Measurements from ENCODE around the genes GTSF1L, JPH2 and GDAP1L1.

DNA sequence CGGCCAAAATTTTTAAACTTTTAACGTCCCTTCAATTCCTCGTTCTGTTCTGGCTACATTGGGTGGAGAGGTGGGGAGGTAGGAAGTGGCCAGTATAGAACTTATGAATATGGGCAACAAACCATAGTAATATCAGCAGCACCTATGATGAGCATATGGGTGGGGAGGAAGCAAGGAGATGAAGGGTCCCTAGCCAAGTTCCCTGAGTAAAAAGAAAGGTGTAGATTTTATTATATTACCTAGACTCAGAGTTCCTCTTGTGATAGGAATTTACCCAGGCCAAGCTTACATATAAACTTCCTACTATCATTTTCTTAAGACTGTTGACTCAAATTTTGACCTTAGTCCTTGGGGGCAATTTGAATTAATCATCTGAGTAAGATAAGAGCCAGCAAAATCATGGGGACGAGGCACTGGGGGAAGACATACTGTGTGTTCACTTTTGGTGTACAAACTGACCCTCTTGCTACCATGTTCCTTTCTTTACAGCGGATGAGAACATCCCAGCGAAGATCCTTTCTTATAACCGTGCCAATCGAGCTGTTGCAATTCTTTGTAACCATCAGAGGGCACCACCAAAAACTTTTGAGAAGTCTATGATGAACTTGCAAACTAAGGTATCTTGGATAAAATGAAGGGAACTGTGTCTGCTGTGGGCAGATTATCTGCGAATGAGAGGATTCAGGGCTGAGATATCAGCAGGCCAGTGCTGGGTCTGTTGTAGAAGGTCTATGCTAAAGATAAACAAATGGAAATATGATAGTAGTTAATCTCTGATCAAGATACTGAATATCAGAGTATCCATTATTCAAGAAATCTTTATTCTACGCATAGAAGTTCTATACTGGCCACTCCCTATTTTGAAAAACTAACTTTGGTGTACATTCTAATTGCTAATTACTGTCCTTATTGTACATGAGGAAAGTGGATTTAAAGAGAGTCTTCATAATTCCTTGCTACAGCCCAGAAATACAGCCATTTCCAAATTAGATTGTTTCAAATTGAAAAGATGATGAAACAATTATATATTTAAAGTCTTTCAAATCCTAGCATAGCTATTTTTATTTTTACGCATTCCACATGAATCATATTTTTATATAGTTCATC lies 19.3 kb upstream of the PLCG1 start:
- PRO-cap, 7 experiments = no peak in any of the 7 experiments
- RAMPAGE, long total RNA, 2 experiments = no peak in any of the 2 experiments

DNA sequence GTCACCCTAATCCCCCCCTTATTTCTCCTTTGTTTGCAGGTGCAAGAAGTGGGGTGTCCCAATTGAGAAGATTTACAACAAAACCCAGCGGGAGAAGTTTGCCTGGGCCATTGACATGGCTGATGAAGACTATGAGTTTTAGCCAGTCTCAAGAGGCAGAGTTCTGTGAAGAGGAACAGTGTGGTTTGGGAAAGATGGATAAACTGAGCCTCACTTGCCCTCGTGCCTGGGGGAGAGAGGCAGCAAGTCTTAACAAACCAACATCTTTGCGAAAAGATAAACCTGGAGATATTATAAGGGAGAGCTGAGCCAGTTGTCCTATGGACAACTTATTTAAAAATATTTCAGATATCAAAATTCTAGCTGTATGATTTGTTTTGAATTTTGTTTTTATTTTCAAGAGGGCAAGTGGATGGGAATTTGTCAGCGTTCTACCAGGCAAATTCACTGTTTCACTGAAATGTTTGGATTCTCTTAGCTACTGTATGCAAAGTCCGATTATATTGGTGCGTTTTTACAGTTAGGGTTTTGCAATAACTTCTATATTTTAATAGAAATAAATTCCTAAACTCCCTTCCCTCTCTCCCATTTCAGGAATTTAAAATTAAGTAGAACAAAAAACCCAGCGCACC lies 14.1 kb upstream of the PLCG1 start:
- PRO-cap, 7 experiments = no peak in any of the 7 experiments
- RAMPAGE, long total RNA, 2 experiments = no peak in any of the 2 experiments

GRCh38 chr20:41136247-41136677 lies 1.1 kb upstream of the PLCG1 start:
- PRO-cap, 7 experiments = no peak in any of the 7 experiments
- RAMPAGE, long total RNA, 2 experiments = no peak in any of the 2 experiments

DNA sequence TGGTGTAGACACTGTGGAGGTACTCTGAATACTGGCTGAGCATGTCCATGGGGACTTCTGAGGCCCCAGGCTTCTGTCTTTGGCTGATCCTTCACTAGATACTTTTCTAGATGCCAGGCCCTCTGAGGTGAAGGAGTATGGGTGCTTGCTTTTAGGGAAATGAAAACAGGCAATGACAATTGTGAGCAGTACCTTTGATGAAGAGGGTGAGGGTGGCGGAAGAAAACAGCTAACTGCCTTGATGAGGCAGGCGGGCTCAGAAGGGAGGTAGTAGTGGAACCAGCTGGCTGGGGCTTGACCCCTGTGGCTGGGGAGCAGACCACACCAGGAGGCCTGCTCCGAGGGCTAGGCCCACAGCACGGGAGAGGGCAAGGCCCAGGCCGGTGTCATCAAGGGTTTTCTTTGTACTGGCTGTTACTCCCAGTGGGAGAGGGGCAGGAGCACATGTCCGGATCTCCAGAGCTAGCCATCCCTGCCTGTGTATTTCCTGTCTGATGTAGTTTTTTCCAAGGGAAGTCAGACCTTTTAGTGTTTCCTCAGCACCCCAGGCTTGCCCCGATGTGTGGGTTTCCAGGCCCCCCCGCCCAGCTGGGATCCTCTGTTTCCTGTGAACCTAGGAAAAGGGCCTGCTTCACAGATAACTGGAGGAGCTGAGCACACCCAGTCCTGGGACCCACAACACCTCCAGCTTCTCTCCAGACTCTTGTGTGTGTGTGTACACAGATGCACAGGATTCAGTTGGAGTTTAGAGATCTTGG lies 4.0 kb downstream of the PLCG1 start:
- PRO-cap, 7 experiments = peak in 1 of 7 experiments; most common plus-strand start position 646 of the sequence (in 1); most common minus-strand start position 409 of the sequence (in 1)
- RAMPAGE, long total RNA, 2 experiments = no peak in any of the 2 experiments

DNA sequence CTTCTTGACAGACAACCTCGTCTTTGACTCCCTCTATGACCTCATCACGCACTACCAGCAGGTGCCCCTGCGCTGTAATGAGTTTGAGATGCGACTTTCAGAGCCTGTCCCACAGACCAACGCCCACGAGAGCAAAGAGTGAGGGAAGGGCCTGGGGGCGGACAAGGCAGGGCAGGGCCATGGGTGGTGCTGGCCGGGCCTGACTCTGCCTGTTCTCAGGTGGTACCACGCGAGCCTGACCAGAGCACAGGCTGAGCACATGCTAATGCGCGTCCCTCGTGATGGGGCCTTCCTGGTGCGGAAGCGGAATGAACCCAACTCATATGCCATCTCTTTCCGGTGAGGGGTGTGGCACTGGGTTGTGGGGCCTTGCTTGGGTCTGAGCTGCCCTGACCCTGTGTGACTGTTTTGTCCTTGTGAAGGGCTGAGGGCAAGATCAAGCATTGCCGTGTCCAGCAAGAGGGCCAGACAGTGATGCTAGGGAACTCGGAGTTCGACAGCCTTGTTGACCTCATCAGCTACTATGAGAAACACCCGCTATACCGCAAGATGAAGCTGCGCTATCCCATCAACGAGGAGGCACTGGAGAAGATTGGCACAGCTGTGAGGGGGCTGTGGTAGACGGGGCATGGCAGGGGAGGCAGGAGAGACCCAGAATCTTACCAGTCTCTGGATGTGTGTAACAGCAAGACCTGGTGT lies 29.1 kb downstream of the PLCG1 start:
- PRO-cap, 7 experiments = no peak in any of the 7 experiments
- RAMPAGE, long total RNA, 2 experiments = no peak in any of the 2 experiments

DNA sequence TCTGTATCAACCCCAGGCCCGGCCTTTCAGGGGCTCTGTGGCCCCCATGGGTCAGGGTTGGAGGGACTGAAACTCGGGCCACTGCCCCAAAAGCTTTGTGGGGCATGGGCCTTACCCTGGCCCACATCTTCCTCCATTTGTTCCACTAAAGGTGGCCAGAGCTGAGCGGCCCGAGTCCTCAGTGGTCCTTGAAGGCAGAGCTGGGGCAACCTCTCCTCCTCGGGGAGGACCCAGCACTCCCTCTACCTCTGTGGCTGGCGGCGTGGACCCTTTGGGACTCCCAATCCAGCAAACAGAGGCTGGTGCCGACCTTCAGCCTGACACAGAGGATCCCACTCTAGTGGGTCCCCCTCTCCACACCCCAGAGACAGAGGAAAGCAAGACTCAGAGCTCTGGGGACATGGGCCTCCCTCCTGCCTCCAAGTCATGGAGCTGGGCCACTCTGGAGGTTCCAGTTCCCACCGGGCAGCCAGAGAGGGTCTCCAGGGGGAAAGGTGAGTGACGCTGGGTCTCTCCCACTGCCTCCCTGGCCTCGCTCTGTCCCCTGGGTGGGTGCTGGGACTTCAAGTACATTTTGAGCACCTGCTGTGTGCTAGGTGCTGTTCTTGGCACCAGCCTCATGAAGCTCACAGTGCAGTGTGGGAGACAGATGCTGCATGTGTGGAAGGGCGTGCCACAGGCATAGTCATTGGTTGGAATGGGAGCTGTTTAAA lies 9.4 kb downstream of the LPIN3 start:
- PRO-cap, 7 experiments = no peak in any of the 7 experiments
- RAMPAGE, long total RNA, 2 experiments = no peak in any of the 2 experiments

DNA sequence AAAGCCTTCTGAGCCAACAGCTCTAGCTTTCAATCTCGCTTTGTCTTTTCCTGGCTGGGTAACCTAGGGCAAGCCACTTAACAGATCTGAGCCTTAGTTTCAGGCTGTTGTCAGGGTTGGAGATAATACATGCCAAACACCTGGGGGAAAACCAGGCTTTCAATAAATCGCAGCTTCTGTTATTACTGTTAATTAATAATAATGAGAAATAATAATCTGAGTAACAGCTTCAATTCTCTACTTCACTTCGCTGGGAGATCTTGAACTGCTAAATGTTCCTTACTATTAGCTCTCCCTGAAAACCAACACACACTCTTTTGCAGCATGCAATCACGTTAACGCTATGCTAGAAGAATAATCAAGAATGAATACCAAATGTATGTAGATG lies 127.4 kb downstream of the PTPRT start:
- PRO-cap, 7 experiments = no peak in any of the 7 experiments
- RAMPAGE, long total RNA, 2 experiments = no peak in any of the 2 experiments

DNA sequence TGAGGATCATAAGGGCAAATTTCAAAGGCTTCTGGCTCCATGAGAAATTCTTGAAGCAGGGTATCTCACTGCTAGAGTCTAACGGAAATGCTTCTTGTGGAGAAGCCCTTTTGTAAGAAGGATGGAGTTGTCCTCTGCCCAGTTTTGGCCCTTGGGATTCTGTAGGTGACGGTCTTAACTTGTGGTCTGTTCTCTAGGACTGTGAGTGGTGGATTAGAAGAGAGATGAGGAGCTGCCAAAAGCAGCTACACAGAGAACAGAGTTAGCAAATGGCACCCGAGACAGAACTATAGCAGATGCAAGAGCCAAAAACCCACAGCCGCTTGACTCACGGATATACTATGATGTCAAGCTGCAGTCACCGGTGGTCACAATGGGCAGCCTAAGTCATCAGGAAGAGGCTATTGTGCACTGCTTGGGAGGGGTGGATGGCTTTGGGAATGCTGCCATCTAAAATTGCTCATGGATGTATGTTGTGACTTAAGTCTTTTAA lies at the start of gene GTSF1L:
GTSF1L (minus strand) TSS at position 349 of the 493 bp plus-strand sequence.
- PRO-cap, 7 experiments = no peak in any of the 7 experiments
- RAMPAGE, long total RNA, 2 experiments = no peak in any of the 2 experiments

DNA sequence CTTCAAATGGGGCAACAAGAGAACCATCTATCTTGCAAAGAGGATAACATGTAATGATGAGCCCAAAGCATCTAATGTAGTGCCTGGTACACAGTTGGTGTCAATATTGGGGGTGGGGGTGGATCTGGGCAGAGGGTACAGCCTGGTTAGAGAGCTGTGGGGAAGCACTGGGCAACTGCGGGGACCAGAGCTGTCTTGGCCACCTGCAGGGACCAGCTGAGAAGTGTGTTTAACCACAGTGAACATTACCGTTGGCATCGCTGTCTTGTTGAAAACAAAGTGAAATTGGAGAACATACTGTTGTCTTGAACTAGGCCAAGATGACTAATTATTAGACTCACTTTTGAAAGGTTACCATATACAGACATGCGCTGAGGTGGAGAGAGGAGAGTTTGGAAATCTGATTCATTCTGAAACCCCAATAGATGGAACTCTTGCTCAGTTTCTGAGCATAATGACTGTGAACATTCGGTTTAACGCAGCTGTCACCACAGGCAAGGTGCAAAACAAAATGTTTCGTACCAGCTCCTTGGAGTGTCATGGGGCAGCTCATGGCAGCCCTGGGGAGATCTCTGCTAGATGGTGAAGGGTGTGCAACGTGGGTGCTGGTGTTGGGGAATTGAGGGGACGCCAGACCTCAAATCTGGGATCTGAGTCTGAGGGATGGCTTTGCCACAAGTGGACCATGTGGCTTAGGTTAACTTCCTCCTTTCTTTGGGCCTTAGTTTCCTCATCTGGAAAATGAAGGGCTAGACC lies 24.4 kb upstream of the GTSF1L start:
- PRO-cap, 7 experiments = no peak in any of the 7 experiments
- RAMPAGE, long total RNA, 2 experiments = no peak in any of the 2 experiments

DNA sequence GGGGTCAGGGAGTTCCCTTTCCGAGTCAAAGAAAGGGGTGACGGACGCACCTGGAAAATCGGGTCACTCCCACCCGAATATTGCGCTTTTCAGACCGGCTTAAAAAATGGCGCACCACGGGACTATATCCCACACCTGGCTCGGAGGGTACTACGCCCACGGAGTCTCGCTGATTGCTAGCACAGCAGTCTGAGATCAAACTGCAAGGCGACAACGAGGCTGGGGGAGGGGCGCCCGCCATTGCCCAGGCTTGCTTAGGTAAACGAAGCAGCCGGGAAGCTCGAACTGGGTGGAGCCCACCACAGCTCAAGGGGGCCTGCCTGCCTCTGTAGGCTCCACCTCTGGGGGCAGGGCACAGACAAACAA lies 87.9 kb upstream of the GTSF1L start:
- PRO-cap, 7 experiments = no peak in any of the 7 experiments
- RAMPAGE, long total RNA, 2 experiments = no peak in any of the 2 experiments

DNA sequence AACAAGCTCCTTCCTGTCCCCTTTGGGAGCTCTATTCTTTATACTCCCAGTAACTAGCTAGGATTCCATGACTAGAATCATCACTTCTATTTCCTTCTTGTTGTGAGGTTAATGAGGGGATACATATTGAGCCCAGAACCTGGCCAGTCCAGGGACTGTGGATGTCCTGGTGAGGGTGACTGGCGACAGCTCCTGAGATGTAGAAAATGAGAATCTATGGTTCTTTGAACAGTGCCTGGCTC lies 21.9 kb upstream of the TOX2 start:
- PRO-cap, 7 experiments = no peak in any of the 7 experiments
- RAMPAGE, long total RNA, 2 experiments = no peak in any of the 2 experiments

GRCh38 chr20:43964059-43964681 lies 49.5 kb downstream of the TOX2 start:
- PRO-cap, 7 experiments = no peak in any of the 7 experiments
- RAMPAGE, long total RNA, 2 experiments = no peak in any of the 2 experiments

GRCh38 chr20:44018122-44018999 lies 103.7 kb downstream of the TOX2 start:
- PRO-cap, 7 experiments = no peak in any of the 7 experiments
- RAMPAGE, long total RNA, 2 experiments = no peak in any of the 2 experiments

- PRO-cap, 7 experiments = no peak in any of the 7 experiments
- RAMPAGE, long total RNA, 2 experiments = no peak in any of the 2 experiments
Observed at GRCh38 chr20:44019930-44020403, 105.3 kb downstream of the TOX2 start.

DNA sequence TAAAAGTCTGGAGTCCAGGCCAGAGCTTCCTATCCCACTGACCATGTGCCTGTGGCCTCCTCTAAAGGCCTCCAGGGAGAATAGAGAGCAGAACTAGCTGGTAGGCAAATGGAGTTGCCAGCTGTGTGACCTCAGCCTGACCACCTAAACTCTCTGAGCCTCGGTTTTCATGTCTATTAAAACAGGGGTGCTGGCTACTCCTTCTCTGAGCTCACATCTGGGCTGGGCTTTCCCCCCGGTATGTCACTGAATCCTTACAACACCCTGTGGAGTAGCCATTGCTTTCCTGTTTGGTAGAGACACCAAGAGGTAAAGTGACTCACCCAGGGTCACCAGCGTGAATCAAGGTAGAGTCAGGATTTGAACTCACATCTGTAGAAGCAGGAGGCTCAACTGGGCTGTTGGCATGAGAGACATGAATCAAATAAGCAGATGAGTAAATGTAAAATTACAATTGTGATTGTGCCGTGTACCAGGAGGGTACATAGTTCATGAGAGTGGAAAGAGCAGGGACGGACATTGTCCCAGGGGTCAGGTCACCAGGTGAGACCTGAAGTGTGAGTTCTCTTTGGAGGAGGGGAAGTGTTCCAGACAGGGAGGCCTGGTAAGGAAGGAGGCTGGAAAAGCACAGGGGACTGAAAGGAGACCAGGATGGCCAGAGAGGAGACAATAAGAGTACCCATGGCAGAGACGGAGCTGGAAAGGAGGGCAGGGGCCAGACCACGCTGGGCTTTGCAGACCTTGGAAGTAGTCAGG lies 132.0 kb downstream of the JPH2 start:
- PRO-cap, 7 experiments = no peak in any of the 7 experiments
- RAMPAGE, long total RNA, 2 experiments = no peak in any of the 2 experiments

- PRO-cap, 7 experiments = no peak in any of the 7 experiments
- RAMPAGE, long total RNA, 2 experiments = no peak in any of the 2 experiments
Observed at GRCh38 chr20:44089824-44090318, 97.1 kb downstream of the JPH2 start.

DNA sequence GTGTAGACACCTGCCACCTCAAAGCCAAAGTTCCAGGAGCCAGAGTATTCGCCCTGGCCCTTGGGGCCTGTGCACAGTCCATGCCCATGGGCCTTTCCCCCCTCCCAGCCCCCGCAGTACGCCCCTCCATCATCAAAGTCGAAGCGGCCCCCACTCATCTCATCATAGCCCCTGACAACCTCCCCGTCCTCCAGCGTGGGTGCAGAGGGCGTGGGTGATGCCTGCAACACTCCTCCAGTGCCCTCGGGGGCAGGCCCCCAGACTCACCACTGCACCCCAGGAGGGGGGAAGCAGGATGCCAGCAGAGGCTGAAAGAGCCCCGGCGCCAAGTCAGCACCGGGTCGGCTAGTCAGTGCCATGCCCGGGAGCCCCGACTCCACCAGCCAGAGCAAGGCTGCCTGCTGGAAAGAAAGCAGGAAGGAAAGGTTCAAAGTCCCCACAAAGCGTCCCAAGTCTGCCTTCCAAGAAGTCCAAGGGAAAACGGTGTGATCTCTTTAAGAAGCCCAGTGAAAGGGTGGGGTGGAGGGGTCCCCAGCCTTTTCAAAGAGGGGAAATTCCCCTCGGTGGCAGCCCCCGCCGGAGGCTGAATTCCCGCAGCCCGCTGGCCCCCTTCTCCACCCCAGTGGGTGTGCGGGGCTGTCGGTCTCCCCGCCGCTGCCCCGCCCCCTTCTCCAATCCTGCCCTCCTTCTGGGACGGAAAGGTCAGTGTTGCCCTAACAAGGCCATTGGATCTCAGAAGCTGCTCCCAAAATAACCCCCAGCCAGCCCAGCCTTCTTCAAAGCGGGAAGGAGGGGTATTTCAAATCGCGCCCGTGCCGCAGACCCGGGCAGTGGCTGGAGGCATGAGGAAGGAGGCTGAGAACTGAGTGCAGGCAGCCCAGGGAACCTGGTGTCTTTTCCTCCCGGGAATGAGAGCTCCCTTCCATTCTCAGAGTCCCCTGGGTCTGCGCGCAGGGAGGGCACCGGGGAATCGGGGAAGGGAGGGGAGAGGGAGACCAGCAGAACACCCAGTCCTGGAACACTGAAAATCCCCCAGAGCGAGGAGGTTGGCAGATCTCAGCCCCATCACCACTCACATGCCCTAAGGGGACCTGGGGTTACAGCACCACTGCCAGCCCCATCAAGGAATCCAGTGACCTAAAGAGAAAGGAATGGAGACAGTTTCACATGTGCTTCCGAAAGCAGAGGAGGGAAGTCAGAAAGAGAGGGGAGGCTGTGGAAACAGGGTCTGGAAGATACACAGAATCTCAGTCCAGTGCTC lies at the start of gene JPH2:
JPH2 (minus strand) TSS at position 641 of the 1,261 bp plus-strand sequence.
- PRO-cap, 7 experiments = peak in 7 of 7 experiments; most common plus-strand start position 802 of the sequence (in 3); most common minus-strand start position 630 of the sequence (in 4)
- RAMPAGE, long total RNA, 2 experiments = no peak in any of the 2 experiments

- PRO-cap, 7 experiments = no peak in any of the 7 experiments
- RAMPAGE, long total RNA, 2 experiments = no peak in any of the 2 experiments
Observed at GRCh38 chr20:44218327-44218773, 7.8 kb upstream of the OSER1 start.

DNA sequence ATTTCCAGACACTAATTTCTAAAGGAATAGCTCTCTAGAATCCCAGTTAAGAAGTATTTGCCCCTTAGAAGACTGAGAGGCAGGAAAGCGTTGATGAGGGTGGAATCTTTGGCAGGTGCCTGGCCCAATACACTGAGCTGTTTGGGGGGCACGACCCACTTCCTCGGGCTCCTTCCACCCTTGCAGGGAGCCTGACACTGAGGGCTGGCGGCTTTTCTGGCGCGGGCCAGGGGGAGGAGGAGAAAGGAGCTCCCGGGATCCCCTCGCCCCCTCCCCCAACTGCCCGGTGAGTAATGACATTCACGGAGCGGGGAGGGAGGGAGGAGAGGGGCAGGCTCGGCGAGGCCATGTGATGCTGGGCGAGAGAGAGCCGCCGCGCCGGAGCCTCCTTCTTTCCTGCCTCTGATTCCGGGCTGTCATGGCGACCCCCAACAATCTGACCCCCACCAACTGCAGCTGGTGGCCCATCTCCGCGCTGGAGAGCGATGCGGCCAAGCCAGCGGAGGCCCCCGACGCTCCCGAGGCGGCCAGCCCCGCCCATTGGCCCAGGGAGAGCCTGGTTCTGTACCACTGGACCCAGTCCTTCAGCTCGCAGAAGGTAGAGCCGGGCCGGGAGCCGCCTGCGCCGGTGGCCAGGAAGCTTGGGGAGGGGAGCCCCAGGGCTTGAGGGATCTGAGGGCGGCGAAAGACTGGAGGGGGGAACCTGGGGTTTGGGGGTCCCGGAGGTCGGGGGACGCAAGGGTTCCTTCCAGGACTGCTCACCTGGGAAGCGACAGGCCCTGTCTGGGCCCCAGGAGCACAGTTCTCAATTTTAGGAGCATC lies at the start of gene GDAP1L1:
GDAP1L1 (plus strand) TSS at position 392 of the 822 bp plus-strand sequence.
- PRO-cap, 7 experiments = peak in 2 of 7 experiments; most common plus-strand start position 392 of the sequence (in 2)
- RAMPAGE, long total RNA, 2 experiments = no peak in any of the 2 experiments

- PRO-cap, 7 experiments = no peak in any of the 7 experiments
- RAMPAGE, long total RNA, 2 experiments = no peak in any of the 2 experiments
Observed at GRCh38 chr20:44287027-44287678, 23.8 kb downstream of the FITM2 start.

Data from ovary (tissue), 7 donors.